Spleen (tissue), 7 donors: ENCODE results near the genes API5 and CD82.

DNA sequence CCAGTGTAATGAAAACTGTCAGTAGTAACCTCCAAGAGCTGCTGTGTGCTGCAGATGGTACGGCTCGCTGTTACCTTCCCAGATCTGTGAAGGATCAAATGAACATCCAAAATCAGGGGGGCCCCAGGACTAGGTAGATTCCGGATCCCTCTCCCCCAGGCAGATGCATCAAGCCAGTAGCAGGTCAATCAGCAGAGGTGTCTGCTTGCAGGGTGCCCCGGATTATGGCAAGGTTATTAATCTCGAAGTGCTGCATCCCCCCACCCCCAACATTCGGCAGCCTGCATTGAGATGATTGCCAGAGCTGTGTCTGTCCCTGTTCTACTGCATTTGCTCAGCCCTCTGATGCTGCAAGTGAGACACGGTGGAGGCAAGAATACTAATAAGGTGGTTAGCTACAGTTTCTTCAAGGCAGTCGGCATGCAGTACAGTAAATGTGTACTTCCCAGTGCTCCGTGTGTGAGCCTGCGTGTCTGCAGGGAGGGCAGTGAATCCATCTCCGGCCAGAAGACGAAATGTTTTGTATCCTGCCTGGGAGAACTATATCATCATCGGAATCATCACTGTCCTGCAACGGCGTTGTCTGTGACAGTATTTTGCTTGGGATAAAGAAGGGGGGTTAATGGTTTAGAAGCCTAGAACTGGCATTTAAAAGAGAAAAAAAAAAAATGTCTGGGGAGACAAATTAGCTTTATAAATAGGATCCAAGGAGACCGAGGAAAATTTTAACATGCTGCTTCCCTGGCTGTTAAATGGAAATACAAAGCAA lies 619 bp upstream of the LRRC4C start:
- PRO-cap, 4 experiments: peak in 1 of 4 experiments; most common minus-strand start position 495 of the sequence (in 1)
- RAMPAGE, long total RNA, 4 experiments: no peak in any of the 4 experiments

DNA sequence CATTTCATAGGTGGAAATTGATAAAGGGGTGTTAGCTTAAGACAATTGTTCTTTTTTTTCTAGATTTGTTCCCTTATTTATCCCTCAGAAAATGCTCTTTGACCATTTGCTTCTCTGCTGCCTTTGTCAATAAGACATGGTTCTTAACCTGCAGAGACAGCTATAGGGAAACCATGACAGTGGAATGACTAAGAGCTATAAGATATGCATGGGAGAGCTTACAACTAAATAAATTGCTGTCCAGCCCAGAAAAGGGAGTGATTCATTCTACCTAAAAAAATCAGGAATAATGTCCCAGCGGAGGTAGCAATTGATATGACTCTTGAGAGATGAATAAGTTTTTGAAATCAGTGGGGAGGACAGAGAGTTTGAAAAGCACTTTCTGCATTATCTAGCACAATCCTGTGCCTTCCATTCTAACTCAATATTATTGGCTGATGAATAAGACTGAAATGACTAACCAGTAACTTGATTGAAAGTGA lies 680.6 kb upstream of the API5 start:
- PRO-cap, 4 experiments: peak in 1 of 4 experiments; most common plus-strand start position 294 of the sequence (in 1)
- RAMPAGE, long total RNA, 4 experiments: no peak in any of the 4 experiments

DNA sequence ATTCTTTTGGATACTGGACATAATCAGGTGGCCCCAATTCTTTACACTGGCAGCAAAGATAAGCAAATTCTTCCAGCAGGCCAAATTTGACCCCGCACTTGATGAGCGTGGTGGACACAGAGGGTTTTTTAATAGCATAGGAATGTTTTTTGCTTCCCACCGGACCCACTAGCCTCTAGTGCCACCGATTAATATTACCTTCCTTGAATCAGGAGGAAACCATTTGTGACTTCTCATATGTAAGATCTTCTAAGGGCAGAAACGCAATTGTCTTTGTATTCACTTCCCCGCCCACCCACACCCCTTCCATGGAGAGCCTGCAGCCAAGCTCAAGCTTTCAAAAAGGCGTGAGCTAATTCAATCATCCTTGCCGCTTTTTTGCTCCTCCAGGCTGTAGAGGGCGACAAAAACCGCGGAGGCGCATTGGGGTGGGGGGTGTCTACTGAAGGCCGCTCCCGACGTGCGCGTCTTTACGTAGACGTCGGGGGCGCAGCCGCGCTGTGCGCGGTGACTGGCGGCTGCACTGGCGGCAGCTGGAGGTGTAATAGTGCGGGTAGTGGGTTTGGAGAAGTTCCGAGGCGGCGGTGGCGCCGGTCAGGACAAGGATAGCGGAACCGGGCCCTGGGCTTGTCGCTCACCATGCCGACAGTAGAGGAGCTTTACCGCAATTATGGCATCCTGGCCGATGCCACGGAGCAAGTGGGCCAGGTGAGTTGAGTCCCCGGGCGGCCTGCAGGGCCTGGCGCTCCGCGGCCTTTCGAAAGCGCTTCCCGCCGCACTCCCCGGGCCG lies at the start of gene API5:
Gene API5, plus strand, starts transcription at position 508 of the 790 bp plus-strand sequence.
- PRO-cap, 4 experiments: peak in 4 of 4 experiments; most common plus-strand start position 565 of the sequence (in 2); most common minus-strand start position 299 of the sequence (in 3)
- RAMPAGE, long total RNA, 4 experiments: start-site peak on the plus strand in 4 of 4 experiments, centred at positions 531 to 536 of the sequence, 571 to 854 reads per replicate

- PRO-cap, 4 experiments: no peak in any of the 4 experiments
- RAMPAGE, long total RNA, 4 experiments: no peak in any of the 4 experiments
These were observed 22.9 kb downstream of the TTC17 start for GRCh38 chr11:43381344-43382207.

- PRO-cap, 4 experiments: no peak in any of the 4 experiments
- RAMPAGE, long total RNA, 4 experiments: no peak in any of the 4 experiments
These were observed 44.7 kb downstream of the TTC17 start for GRCh38 chr11:43403424-43403860.

DNA sequence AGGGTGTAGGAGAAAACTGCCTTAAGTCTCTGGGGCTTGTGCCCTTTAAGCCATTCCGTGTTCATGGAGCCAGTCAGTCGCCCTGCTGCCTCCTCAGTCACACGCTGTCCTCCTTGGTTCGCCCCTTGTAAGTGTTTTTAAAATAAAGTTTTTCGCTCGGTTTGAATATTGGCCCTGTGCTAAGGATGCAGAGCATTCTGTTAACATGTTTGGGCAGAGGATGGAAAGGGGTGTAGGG lies 612 bp downstream of the HSD17B12 start:
- PRO-cap, 4 experiments: peak in 3 of 4 experiments; most common plus-strand start position 53 of the sequence (in 3); most common minus-strand start position 99 of the sequence (in 3)
- RAMPAGE, long total RNA, 4 experiments: no peak in any of the 4 experiments

DNA sequence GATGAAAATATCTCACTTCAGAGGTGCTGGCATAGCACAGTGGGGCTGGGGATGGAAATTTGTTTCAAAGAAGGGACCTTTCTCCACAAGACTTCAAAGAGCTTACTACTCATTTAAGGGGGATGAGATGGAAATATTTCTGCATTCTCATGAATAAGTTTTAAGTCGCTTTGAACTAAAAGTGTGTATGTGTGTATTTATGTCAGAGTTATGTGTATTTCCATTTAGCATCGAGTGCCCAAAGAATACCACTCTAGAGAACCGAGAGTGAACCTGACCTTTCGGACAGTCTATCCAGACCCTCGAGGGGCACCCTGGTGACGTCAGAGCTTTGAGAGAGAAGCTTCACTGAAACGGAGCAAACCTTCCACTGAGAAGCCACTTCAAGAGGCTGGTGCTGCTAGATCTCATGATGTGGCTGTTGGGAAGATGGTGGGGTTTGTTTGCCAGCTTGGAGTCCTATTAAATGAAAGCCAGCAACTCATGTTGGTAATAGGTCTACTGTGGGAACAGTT lies 22.7 kb upstream of the C11orf96 start:
- PRO-cap, 4 experiments: no peak in any of the 4 experiments
- RAMPAGE, long total RNA, 4 experiments: no peak in any of the 4 experiments

GRCh38 chr11:44032719-44033393 lies 14.9 kb upstream of the ACCSL start:
- PRO-cap, 4 experiments: no peak in any of the 4 experiments
- RAMPAGE, long total RNA, 4 experiments: no peak in any of the 4 experiments

DNA sequence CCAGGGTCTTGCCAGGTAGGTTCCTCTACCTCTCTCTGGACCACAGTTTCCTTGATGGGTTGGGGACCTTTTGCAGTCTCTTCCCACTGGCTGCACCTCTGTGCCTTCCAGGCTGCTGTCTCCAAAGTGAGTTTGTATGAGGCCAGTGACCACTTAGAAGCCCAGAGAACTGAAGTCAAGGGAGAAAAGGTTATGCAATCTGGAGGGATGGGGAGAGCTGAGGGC lies 11.0 kb upstream of the ACCSL start:
- PRO-cap, 4 experiments: no peak in any of the 4 experiments
- RAMPAGE, long total RNA, 4 experiments: no peak in any of the 4 experiments

DNA sequence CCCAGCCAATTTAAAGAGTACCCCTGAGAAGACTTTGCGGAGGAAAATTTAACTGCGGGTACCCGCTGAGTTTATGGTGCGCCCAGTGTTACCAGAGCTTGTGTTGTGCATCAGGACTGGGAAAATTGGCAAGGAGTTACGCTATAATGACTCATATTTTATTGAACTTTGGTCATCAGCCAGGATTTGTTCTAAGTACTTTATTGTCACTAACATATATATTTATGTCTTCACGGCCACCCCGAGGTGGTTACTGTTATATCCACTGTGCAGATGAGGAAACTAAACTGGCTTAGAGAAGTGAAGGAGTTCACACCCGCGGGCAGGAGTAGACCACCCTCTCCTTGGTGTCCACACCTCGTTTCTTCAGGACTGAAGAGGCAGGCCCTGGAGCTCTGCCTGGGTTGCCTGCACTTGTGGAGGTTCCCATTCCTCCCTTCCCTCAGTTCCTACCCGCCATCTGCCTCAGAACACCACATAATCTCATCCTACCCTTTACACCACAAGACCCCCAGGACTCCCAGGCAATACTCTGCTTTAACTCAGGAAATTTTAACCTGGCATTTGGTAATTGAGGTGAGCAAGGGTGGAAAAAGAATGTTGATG lies 754 bp downstream of the ACCS start:
- PRO-cap, 4 experiments: peak in 4 of 4 experiments; most common plus-strand start position 303 of the sequence (in 1); most common minus-strand start position 127 of the sequence (in 4)
- RAMPAGE, long total RNA, 4 experiments: no peak in any of the 4 experiments

DNA sequence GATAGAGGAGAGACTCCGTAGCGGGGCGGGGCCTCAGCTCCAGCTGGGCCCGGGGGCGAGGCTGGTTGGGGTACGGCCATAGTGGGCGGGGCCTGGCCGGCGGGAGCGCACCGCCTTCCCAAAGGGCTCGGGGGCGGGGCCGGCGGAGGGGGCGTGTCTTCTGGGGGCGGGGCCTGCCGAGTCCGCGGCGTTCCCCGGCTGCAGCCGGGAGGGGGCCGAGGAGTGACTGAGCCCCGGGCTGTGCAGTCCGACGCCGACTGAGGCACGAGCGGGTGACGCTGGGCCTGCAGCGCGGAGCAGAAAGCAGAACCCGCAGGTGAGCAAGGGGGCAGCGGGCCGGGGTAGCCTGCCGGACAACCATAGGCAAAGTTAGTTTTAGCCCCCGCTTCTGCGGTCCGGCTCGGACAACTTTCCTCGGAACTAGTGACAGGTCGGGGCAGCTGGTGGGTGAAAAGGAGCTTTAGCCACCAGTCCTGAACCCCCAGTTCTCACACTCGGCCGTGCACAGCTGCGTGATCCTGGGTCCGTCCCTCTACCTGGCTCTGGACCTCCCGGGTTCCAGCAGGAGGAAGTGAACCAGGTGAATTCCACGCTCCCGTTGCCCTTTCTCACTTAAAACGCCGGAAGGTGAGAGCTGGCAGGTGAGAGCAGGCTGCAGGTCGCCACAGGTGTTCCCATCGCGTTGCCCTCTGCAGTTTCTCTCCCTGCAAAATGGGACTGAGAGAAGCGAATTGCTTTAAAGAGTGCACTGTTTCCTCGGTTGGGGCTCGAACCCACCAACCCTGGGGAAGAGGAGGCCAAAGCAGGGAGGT lies at the start of gene CD82:
Gene CD82, plus strand, starts transcription at position 243 of the 812 bp plus-strand sequence.
- PRO-cap, 4 experiments: peak in 4 of 4 experiments; most common plus-strand start position 245 of the sequence (in 3)
- RAMPAGE, long total RNA, 4 experiments: start-site peak on the plus strand in 4 of 4 experiments, centred at positions 223 to 235 of the sequence, 380 to 892 reads per replicate

DNA sequence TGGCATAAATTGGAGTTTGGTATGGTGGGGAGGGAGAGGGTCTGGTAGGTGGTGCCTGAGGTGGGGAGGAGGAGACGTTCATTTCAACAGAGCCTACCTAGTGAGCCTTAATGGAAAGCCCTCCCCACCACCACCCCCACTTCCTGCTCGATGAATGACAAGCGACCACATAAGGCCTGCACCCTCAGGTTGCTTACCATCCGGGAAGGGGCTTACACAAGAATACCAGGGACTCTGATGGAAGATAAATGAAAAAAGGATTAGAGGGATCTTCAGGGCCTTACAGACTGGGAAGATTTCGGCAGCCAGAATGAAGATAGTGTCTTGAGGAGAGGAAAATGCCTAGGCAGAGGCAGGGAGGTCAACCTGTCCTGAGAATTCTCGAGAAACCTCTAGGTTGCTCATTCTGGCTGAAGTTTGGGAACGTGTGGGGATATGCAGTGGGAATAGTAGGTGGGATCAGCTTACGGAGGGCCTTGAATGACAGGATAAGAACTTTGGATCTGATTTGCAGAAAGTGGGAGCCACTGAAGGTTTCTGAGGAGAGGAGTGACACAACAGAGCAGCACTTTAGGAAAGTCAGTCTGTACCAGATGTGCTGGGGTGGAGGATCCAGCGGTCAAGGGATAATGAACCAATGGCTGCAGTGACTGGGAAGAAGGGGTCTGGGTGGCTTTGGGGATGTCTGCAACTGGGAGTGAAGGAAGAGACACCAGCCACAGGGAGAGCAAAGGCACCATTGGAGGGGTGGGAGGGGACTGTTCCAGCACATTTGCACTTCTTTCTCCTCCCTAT lies 2.3 kb downstream of the CD82 start:
- PRO-cap, 4 experiments: no peak in any of the 4 experiments
- RAMPAGE, long total RNA, 4 experiments: no peak in any of the 4 experiments

DNA sequence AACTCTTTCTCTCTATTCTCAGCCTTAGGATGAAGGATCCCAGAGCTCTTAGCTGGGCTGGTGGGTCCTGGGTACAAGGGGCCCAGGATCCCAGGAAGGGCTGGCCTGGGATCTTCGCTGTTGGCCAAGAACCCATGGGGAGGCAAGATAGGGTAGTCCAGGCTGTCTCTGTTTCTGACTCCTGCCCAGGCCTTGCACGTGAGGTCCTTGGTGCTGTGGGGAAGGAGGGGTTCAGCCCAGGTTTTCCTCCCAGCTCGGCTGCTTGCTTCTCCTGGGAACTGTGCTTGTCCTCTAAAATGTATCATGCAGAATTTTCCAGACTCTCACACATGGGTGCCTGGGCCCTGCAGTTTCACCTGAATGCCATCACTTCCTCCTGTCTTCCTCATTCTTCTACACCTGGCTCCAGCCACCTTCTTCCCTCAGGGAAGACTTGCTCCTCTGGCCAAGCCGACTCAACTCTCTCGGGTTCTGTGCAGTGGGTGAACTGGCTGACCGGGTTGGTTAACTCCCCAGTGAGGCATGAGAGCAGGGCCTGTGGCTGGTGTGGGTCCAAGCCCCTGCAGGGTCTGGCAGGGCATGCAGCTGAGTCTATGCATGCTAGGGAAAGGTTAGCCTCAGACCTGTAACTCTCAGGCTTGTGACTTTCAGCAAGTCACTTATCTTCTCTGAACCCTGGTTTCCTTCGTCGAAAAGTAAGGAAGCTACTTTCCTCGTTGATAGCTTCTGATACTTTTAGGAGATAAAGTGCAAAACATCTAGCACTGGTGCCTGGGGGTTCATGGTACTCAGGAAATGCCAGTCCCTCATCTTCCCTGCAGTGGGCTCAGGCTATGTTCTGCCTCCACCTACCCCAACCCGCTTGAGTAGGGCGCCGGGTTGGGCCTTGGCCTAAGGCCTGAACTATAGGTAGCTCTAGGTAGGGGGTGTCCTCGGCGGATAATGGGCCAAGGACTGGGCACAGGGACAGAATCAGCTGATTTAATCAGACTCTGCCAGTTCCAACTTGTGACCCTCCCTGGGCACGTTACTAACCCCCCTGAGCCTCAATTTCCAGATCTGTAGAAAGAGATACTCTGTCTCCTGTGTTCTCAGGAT lies 11.9 kb downstream of the CD82 start:
- PRO-cap, 4 experiments: no peak in any of the 4 experiments
- RAMPAGE, long total RNA, 4 experiments: no peak in any of the 4 experiments

DNA sequence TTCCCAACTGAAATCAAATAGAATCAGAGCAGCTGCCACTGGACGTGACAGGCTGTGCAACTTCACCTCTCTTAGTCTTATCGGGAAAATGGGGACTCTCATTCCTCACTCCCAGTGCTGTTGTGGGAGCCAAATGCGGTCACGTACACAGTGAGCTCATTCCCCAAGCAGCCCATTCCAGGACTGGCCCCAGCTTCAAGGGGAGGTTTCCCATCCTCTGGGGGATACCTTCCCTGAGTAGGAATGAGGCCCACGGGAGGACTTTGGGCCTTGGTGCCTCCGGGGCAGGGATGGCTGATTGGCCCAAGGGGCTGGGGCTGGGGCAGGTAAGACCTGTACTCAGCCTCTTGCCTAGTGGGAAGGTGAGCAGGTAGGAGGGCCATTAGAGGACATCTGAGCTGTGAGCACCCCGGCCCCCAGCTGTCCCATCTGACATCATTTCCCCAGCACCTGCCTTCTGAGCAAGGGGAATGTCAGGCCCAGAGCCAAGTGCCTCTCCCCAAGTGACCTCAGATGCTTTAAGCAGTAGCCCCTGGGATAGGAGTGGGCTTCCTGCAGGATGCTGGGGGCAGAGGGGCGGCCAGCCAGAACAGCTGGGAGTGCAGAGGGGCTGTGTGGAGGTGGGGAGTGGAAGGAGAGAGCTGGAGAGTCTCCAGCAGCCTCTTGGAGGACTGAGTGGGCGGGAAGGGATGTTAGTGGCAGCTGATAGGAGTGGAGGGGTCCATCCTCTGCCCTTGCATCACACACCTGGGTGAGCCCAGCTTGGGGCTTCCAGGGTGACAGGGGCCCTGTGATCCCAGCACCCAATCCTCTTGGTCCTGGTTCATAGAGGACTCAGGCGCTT lies 58.4 kb downstream of the CD82 start:
- PRO-cap, 4 experiments: no peak in any of the 4 experiments
- RAMPAGE, long total RNA, 4 experiments: no peak in any of the 4 experiments

DNA sequence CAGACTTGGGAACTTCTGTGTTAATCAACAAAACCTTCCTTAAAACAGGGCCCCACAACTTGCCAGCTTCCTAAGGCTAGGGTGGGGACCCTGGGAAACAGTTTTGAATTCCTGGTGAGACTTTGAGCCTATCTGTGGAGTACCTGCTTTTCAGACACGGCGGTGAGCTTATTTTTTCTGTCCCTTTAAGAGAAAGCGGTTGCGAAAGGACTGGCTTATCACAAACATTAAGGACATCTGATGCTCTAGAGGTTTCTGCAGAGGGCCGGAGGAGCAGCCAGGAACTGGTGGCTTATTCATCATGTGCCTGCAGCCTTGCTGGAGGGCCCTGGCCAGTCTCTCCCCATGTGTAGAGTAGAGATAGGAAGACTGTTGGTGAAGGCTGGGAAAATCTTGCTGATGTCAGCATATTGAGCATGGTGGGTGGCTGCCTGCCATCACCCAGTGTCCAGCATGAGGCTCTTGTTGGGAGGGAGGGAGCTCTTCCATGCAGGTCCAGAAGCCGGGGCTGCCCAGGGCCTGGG lies 54.1 kb downstream of the TSPAN18 start:
- PRO-cap, 4 experiments: no peak in any of the 4 experiments
- RAMPAGE, long total RNA, 4 experiments: no peak in any of the 4 experiments

DNA sequence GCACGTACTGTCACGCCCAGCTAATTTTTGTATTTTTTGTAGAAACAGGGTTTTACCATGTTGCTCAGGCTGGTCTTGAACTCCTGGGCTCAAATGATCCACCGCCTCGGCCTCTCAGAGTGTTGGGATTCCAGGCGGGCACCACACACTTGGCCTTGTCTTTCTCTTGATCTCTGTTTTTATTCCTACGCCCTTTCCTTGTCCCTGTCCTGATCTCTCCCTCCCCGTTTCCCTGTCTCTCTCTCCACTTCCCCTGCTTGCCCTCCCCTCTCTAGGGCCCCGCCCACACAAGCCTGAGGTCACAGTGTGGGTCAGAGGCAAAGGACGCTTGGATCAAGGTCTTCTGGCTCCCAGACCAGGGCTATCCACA lies 38.5 kb downstream of the TP53I11 start:
- PRO-cap, 4 experiments: peak in 1 of 4 experiments; most common minus-strand start position 234 of the sequence (in 1)
- RAMPAGE, long total RNA, 4 experiments: no peak in any of the 4 experiments

DNA sequence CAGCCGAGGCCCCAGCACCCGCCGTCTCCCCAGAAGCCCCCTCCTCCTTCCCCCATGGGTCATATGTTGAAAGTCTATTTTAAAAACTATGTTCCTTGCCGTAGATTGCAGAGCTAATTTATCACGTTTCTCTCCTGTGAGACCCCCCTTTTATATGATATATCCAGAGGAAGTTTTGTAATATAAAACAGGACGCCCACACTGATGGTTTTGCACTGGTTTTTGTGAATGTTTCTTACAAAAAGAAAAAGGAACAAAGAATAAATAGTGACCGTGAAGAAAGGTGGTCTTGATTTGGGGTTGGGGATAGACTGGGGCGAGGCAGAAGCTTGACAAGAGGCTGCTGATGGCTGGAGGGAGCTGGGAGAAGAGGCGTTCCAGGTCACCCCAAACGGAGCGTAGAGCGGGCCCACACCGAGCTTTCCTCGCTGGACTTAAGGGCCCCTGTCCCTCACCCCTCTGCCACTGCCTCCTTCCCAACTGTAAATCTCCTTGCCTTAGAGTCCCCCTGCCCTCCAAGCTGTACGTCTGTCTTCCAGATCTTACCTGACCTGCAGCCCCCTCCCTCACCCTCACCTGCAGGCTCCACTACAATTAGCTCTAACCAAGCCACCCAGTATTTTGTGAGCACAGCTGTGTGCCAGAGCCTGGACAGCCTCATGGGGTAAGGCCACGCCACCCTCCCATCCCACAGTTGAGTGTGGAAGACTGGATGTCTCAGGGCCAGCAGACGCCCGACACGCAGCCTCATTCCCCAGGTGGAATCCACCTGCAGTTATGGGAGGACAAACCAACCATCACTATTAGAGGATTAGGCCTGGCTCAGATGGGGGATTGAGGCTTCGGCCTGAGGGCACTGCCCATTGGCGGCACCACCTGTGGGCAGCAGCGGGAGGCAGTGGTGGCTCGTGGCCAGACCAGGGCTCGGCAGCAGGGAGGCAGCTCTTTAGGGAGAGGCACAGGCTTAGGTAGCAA lies 18.2 kb downstream of the TP53I11 start:
- PRO-cap, 4 experiments: no peak in any of the 4 experiments
- RAMPAGE, long total RNA, 4 experiments: no peak in any of the 4 experiments

DNA sequence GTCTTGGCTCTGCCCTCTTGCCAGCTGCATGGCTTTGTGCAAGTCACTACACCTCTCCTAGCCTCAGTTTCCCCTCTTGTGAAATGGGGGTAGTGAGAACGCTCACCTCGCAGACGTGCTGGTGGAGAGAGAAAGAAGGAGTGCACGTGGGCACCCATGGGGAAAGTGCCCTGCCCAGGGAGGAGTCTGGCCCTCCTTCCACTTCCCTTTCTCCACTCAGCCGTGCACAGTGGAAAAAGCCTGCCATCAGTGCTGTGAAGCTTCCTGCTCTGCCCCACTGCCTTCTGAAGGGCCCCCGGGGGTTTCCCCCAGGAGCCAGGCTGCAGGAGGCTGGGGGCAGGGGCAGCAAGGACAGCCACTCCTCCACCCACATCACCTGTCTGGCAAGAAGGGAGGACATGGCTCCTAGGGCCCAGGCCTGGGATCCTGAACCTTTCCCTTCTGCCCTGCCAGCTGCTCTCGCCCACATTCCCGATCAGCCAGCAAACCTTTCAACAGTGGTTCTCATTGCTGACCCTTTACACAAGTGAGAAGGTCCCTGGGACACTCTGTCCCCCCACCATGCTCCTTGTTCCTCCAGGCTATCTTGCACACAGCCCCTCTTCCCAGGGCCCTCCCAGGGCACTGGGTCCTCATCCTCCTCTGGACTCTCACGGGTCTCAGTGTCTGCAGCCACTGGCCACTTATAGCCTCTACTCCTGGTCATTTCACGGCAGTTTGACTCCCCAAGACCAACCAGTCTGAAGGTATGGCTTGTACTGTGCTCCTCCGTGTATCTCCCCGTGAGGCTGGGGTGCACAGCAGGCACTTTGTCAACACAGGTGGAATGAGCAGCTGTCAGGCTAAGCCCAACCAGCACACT lies 7.4 kb downstream of the TP53I11 start:
- PRO-cap, 4 experiments: no peak in any of the 4 experiments
- RAMPAGE, long total RNA, 4 experiments: no peak in any of the 4 experiments

DNA sequence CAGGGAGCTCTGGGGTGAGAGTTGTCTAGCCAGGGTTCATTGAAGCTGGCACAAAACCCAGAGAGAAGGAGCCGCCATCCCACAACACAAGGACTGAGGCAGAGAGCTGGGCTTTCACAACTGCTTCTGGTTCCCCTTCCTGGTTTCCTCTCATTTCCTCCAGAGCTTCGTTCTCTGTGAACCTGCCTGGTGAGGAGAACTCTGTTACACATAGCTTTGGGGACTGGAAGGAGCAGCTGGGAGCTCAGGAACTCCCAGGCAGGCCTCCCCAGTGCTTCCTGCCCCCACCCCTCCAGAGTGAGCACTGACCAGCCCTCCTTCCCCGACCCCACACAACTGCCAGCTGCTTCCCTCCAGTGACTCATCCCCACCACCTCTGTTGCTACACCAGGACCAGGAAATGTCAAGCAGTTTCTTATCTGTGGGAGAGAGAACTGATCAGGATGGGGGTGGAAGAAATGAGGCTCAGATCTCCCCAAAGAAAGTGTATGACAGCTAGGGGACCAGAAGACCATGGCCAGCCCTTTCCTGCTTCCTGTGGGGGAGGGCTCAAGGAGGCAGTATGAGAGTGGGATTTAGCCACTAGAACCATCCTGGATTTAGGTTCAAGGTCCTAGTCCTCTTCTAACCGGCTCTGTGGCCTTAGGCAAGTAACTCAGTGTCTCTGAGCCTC lies 4.4 kb upstream of the TP53I11 start:
- PRO-cap, 4 experiments: no peak in any of the 4 experiments
- RAMPAGE, long total RNA, 4 experiments: no peak in any of the 4 experiments

- PRO-cap, 4 experiments: no peak in any of the 4 experiments
- RAMPAGE, long total RNA, 4 experiments: no peak in any of the 4 experiments
These were observed 29.1 kb upstream of the TP53I11 start for GRCh38 chr11:44979555-44980357.